Measurements from ENCODE around the gene TUBE1.

DNA sequence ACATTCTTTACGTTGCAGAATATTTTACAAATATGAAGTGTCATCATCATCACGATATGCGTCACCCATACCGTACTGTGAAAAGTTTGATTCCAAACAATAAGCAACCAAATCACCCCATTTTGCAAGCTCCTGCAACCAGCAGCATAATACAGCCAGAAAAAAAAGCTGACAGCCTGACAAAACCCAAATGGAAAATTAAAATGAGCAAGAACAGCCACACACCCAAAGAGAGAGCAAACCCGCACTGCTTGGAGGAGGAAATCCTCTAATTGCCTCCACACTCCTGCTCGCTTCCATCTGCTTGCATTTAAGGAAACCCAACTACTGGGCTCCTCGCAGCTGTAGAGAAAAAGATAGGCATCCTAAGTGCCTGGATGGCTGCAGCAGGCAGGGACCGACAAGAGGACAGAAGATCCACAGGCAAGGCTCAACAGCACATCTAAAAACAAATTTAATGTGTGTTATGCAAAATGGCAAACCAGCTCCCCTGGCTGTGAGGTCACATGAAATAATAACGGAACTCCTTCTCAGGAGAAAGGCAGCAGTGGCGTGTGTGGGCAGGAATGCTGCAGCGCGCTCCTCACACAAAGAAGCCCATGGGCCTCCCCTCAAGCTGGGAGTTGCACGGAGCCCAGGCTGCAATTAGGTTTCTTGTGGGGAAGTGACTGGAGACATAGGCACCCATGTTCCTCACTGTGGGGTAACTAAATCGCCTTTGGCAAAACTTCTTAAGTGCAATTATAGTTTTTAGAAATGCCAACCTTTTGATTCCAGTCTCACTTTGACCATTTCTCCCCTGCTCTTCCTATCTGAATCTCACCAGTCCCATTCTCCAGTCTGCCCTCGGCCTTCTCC is 113.0 kb downstream of the FYN start:
- RRBS: no CpG with 5 or more reads among the region's 15 CpGs

GRCh38 chr6:111767618-111768295 is 105.5 kb downstream of the FYN start:
- RRBS: no CpG with 5 or more reads among the region's 6 CpGs

DNA sequence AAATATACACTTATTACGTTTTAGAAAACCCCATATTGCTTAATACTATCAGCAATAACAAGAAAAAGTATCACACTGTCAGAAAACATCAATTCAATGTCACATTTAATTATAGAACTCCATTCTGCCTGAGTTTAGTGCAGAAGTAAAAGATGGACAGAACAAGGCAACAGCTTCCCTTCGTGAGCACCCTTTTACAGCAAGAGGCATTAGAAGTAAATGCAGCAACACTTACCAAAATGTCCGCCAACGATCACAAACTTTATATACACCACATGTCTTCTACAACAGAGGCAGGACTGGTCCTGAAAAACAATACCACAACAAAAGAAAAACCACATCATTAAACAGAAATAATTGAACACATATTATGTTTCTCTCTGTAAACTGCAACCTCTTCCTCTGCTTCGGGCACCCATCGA is 92.9 kb downstream of the FYN start:
- RRBS: no CpG with 5 or more reads among the region's 6 CpGs

GRCh38 chr6:111859211-111859661 is 14.0 kb downstream of the FYN start:
- RRBS: no CpG with 5 or more reads among the region's 3 CpGs

DNA sequence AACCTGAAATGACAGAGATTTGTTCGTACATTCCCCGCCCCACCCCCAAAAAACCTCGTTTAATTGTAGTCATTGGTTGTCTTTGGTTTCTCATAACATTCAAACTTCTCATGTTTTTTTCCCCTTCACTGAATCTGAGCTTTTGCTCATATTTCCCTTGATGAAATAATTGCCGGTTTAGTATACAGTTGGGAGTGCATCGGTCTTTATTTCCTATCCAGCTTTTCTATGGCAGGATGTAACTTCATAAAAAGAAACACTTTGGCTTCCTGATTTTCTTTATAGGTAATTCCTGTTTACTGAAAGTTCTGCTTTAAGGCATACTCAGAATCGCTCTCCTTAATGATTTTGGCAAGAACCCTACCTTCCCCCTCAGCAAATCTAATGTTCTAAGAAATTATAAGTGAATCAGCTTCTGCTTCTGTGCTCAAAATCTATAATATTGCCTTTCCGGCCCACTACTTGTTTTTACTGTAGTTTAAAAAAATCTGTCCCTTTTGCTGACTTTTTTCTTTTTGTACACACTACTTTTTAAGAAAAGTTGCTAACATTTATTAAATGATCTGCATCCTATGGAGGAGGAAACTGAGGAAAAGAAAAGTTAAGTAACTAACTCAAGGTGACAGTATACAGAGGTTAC is 1.0 kb upstream of the FYN start:
- RRBS: no CpG with 5 or more reads among the region's 7 CpGs

- RRBS: no CpG with 5 or more reads among the region's 4 CpGs
Observed at GRCh38 chr6:112004717-112005218, 49.1 kb upstream of the CCN6 start.

- RRBS: no CpG with 5 or more reads among the region's 6 CpGs
Observed at GRCh38 chr6:112016391-112016846, 37.5 kb upstream of the CCN6 start.

GRCh38 chr6:112086973-112087753 is at the start of gene TUBE1:
Gene TUBE1 (minus strand): TSS chr6:112087482.
- RRBS: 1% methylated on average over 13 of the region's 57 CpGs

GRCh38 chr6:112114371-112114780 is 27.0 kb downstream of the FAM229B start:
- RRBS: no CpG with 5 or more reads among the region's 1 CpG

GRCh38 chr6:112144879-112145385 is 57.5 kb downstream of the FAM229B start:
- RRBS: no CpG with 5 or more reads among the region's 11 CpGs

- RRBS: no CpG with 5 or more reads among the region's 3 CpGs
Observed at GRCh38 chr6:112957416-112958048, 610.4 kb downstream of the RFPL4B start.

DNA sequence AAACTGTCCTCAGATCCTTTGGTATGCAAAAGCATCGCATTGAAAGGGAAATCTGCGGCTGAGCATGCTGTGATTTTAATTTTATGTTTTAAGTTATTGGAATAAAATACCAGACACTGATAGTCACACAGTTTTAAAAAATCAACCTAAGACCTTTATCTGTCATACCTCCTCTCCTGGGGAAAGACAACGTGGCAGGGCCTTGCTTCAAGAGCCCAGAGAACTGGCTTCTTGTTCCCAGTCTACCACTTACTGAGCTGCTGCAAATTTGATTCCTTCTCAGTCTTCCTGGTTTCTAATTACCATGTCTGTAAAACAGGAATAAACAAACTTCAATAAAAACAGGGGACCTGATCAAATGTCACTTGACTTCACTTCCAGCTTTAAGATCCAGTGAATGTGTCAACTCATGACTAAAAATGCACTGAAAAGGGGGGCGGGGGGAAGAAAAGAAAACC is 494.8 kb upstream of the MARCKS start:
- RRBS: no CpG with 5 or more reads among the region's 4 CpGs

GRCh38 chr6:113596049-113596648 is 261.0 kb upstream of the MARCKS start:
- RRBS: no CpG with 5 or more reads among the region's 5 CpGs

- RRBS: no CpG with 5 or more reads among the region's 8 CpGs
Observed at GRCh38 chr6:113632091-113632776, 224.9 kb upstream of the MARCKS start.

DNA sequence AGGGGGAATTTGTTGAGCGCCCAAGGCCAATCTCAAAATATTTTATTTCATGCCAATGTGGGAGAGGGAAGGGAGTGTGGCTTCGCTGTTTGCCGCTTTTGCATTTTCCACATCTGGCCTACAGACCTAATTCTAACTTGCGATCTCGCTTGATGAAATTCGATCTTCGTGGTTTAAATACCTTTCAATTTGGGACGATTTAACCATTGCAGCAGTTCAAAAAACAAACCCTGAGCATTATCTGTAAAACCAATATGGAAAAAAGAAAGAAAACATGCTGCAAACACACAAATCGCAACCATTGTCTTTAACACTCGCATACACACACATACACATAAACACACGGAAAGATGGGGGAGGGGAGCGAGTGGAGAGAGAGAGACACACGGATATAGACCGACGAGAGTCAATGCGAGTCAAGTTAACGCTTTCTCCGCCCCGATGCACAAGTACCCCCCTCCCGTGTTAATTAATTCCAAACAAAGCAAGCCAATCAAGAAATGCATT is 476 bp upstream of the MARCKS start:
- RRBS: no CpG with 5 or more reads among the region's 20 CpGs

DNA sequence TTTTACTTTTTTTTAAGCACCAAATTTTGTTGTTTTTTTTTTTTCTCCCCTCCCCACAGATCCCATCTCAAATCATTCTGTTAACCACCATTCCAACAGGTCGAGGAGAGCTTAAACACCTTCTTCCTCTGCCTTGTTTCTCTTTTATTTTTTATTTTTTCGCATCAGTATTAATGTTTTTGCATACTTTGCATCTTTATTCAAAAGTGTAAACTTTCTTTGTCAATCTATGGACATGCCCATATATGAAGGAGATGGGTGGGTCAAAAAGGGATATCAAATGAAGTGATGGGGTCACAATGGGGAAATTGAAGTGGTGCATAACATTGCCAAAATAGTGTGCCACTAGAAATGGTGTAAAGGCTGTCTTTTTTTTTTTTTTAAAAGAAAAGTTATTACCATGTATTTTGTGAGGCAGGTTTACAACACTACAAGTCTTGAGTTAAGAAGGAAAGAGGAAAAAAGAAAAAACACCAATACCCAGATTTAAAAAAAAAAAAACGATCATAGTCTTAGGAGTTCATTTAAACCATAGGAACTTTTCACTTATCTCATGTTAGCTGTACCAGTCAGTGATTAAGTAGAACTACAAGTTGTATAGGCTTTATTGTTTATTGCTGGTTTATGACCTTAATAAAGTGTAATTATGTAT is 3.7 kb downstream of the MARCKS start:
- RRBS: no CpG with 5 or more reads among the region's 3 CpGs

GRCh38 chr6:113949961-113950399 is 21.0 kb downstream of the HDAC2 start:
- RRBS: no CpG with 5 or more reads among the region's 4 CpGs

DNA sequence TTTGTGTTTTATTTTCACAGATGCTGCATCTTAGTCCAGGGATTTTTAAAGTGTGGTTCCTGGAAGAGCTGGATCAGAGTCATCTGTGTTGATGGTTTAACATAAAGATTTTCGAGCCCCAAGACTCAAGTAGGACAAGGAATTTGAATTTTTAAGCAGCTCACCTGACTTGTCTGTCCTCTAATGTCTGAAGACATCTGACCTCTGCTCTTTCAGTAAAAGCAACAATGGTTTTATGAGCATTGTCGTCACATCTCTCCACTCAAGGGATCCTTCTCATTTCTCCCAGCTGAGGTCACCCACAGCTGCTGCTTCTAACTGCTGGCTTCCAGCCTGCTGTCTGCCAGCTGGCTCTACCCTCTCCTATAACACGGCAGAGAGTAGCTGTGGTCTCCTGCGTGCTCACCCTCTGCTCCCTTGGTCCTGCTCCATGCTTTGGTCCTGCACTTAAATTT is 24.7 kb upstream of the HDAC2 start:
- RRBS: no CpG with 5 or more reads among the region's 4 CpGs

GRCh38 chr6:116380931-116381524 is 10.3 kb downstream of the DSE start:
- RRBS: no CpG with 5 or more reads among the region's 3 CpGs

DNA sequence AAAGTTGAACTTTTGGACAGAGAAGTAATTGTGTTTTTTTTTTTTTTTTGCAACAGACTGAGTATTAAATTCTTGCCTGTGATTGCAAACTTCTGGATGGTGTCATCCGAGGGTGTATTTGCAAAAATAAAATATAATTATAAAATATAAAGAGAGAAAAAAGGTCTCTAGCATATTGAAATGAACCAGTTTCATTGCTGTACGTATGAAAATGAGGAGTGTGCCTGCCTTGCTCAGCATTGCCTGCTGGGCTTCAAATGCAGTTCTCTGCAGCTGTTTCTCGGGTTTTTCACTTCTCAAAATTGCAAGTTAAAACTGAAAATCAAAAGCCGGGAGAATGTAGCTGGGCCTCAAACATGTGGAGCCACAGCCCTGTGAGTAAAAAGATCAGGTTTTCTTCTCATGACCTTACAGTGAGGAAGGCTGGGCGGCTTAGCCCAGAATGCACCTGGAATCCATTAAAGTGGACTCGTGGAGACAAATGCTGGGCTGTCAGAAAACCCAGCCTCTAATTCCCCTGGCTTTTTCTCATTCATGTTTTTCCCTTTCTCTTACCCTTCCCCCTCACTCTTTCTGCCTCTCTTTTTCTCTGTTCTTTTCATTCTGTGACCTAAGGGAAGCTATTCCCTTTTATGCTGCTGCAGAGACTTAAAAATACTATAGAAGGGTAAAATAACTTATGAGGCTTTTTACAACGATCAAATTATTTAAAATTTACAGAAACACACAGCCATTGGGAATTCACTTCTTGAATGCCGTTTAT is 34.4 kb downstream of the DSE start:
- RRBS: no CpG with 5 or more reads among the region's 8 CpGs